HT-29 (cell line): Measurements from ENCODE around the gene UBE2F.

DNA sequence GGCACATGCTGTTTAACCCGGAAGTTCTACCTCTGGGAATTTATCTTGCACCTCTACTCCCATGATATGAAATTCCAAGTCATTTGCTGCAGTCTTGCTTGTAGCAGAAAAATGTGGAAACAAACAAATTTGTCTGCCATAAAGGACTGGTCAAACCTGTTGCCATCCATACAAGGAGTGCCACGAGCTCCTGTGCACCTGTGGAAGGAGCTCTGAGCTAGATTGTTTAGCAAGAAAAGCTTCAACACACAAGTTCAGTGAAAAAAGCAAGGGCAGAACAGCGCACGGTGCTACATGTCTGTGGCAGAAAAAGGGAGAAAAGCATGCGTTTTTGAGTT, 33.1 kb downstream of the LRRFIP1 start:
- RAMPAGE, long total RNA = no peak

GRCh38 chr2:237677842-237678472, 50.6 kb downstream of the LRRFIP1 start:
- RAMPAGE, long total RNA = no peak

DNA sequence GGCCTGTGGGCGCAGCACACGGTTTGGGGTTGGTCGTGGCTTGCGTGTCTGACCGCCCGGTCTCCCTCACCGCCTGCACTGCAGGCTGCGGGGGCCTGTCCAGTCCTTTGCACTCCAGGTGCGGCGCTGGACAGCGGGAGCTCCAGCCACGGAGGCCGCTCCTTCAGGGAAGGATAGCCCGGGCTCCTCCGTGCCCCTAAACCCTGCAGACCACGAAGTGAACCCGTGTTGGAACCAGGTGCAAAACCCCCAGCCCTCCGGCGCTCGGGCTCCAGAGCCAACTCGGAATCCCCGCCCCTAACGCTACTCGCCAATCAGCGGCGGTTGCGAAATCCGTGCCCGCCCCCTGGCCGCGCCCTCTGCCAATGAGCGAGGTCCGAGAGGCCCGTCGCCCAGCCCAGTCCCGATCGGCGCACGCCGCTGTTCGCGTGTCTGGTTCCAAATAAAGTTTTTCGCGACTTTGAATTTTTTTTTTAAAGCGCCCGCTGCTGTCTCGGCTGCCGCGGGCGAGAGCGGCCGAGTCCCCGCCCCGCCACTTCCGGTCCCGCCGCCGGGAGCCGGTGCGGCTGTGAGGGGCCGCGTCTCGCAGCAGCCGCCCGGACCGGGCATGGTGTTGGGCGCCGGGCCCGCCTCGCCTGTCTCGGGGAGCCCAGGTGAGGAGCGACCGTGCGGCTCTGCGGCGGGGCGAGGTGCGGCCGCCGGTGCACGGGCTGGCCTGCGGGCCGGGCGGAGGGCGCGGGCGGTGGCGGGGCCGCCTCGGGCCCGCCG, at the start of gene UBE2F:
UBE2F (plus strand) TSS at position 535 of the 768 bp plus-strand sequence.
- RAMPAGE, long total RNA = no peak

GRCh38 chr2:238141861-238142306, 3.4 kb downstream of the KLHL30 start:
- RAMPAGE, long total RNA = no peak

GRCh38 chr2:238177135-238177806, 18.5 kb downstream of the ERFE start:
- RAMPAGE, long total RNA = no peak

GRCh38 chr2:238201260-238201775, 2.2 kb downstream of the ILKAP start:
- RAMPAGE, long total RNA = no peak

- RAMPAGE, long total RNA = no peak
Measured at GRCh38 chr2:238202044-238202651, 1.3 kb downstream of the ILKAP start.

GRCh38 chr2:238249981-238250753, 10.3 kb upstream of the HES6 start:
- RAMPAGE, long total RNA = no peak

DNA sequence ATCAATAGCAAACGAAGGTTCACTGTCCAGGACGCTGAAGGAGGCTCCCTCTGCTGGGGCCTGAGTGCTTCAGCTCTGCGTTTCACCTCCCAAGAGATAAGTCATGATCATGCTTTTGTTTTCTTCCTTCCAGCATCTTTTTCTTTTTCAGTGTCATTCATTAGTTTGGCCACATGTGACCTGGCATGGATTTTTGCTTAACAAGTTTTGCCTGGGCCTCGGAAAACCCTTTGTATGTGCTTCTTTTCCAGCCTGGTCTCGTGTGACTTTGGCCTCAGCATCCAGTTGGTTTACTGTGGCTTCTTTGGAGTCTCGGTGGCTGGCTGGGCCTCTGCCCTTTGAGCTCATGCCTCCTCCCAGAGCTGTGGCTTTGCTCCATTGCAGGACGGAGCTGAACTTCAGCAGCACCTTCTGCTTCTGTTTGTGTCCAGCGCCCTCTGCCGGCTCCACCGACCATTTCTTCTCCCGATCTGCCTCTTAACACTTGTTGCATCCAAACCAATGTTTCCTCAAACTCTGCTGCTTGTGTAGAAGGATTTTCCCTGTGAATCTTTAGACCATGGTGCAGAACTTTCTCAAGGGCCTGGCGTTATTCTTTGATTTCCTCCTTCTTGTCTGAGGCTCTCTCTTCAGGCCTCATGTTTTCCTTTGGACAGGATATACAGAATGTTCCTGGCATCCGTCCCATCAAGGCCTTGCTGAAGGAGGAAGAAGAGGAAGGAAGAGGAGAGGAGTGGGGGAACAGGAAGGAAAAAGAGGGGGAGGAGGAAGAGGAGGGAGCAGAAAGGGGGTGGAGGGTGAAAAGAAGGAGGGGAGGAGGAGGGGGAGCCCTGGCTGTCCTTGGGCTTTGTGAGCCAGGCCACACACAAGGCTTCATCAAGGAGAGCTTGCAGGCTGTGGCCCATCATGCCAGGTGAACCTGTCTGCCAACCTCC, 23.7 kb upstream of the HES6 start:
- RAMPAGE, long total RNA = no peak

DNA sequence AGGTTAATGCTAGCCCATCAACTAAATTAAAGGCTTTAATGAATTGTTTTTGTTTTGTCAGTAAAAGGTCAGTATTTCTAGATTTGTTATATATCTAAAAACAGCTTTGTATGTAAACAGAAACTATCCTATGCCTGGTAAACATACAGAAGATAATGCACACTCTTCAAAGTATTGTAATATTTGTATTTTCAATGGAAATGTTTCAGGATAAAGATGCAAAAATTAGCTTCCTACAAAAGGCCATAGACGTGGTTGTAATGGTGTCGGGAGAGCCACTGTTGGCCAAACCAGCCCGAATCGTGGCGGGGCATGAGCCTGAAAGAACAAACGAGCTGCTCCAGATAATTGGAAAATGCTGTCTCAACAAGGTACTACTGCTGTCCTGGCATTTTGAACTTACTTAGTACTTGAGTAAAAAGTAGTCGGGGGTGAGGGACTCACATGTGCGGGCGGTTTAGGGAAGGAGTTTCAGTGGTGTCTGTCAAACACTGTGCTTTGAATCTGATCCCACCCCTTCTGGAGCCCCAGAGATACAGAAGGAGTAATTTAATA, 5.4 kb downstream of the TRAF3IP1 start:
- RAMPAGE, long total RNA = no peak

GRCh38 chr2:238349029-238349468, 28.7 kb downstream of the TRAF3IP1 start:
- RAMPAGE, long total RNA = no peak

GRCh38 chr2:238389806-238390319, 36.9 kb upstream of the ASB1 start:
- RAMPAGE, long total RNA = no peak

GRCh38 chr2:238433471-238433718, 6.7 kb downstream of the ASB1 start:
- RAMPAGE, long total RNA = no peak

DNA sequence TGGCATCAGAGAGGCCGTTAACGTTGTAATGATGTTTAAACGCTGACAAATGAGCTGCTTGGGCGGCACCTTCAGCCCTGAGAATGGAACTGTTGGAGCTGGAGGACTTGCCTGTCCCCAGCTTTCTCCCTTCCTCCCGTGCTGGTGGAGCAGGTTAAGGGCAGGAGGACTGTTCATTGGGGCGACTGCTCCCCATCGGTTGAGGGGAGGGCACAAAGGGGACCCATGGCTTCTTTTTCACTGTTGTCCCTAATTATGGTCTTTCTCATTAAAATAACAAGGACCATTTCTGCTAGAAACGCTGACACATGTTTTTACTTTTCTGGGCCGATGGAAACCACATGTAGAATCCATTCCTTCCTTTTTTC, 169.9 kb downstream of the ASB1 start:
- RAMPAGE, long total RNA = no peak

DNA sequence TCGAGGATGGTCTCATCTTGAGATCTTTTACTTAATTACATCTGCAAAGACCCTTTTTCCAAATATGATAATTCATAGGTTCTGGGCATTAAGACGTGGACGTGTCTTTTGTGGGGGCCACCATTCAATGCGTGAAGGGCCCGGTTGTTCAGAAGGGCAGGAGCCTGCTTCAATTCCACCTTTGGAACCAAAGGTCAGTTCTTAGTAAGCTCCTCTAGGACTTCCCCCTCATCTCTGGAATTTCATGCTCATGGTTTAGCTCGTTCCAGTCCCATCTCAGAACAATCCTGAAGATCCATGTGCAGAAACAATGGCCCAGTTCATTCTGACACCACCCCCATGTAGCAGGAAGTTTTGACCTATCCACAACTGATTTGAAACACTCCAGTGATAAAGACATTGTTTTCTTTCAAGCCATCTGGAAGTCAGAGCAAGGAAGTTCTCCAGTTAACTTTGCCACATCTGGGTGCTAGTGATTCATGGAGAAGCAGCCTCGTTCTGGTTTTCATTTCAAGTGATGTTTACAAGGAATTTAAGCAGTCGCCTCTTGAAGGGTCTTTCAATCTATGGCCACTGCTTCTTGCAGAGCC, 36.7 kb upstream of the TWIST2 start:
- RAMPAGE, long total RNA = no peak

DNA sequence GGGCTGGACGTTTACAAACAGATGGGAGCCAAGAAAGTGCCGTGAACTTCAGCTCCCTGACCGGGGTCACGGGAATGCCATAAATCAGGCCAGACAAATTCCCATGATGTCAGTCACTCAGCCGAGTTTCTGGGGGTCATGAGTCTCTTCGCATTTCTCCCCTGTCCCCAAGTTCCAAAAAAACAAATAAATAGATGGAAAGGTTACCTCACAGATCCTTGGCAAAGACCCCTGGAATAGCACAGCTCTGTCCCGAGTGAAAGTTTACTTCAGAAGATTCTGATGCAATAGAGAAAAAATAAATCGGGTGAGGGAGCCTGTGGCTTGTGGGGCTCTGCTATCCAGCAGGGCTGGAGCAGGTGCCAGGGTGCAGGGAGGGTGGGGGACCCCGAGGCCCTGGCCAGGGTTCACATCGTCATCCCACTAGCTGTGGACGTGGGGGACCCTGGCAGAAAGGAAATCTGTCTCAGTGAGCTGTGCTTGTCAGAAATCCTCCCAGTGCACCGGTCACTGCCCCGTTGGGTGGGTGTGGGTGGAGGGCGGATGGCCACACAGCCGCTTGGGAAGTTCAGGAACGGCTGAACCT, 27.8 kb downstream of the TWIST2 start:
- RAMPAGE, long total RNA = no peak

DNA sequence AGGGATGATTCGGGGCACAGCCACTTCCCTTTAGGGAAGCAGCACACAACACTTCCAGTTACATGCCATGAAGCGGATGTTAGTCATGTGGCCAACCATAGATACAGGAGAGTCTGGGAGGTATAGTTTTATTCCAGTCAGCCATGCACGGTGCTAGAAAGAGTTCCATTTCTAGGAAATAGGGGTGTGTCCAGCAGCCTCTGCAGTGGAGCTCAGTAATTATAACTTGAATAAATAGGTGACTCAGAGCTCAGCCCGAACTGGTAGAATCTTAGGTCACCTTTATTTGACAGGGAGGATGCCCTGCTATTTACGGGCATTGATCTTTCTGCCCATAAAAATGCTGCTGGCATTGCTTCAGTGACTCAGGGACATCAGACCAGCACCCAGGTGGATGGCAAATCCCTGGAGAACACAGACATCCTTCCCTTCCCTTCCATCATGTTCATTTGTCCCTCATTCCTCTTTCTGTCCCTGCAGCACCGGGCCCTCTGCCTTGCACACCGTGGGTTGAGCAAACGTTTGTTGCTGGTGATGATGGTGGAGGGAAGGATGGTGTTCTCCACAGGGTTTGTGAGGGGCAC, 159.1 kb downstream of the TWIST2 start:
- RAMPAGE, long total RNA = no peak

- RAMPAGE, long total RNA = no peak
Measured at GRCh38 chr2:239066411-239066809, 218.5 kb downstream of the TWIST2 start.

DNA sequence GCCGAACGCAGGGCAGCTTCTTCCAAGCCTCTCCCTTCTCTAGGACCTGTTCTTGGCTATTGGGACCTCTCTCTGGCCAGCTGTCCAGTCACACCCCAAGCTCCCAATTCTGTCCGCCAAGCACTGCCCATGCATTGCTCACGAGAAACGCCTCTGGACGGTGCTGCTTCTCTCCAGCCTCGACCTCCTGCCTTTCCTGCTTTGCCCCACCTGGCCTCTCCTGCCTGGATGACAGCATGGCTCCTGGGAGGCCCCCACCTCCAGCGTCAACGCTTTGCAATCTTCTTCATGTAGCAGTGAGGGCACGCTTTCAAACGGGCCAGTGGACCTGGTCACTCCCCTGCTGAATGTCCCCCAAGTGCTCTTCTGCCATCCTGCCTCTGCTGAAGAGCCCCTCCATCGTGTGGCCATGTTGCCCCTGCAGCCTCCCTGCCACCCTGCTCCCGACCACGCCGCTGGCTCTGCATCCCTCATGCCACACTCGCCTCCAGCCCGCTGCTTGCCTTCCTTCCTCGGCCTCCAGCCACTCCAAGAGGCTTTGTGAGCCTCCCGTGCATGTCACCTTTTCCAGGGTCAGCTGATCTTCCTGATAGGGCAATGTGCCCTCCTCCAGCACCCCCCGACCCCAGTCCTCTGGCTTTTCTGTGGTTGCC, 268.6 kb downstream of the TWIST2 start:
- RAMPAGE, long total RNA = no peak

- RAMPAGE, long total RNA = no peak
Measured at GRCh38 chr2:239143849-239144571, 256.8 kb downstream of the HDAC4 start.